Uterus (tissue), 7 donors: Measurements from ENCODE around the gene FGF11.

- PRO-cap, 4 experiments, result no peak in any of the 4 experiments
- RAMPAGE, long total RNA, 2 experiments, result no peak in any of the 2 experiments
- RRBS, result 25% methylated on average over 13 of the region's 55 CpGs
These were observed 1.2 kb downstream of the SLC16A11 start for GRCh38 chr17:7042545-7043268.

- PRO-cap, 4 experiments, result no peak in any of the 4 experiments
- RAMPAGE, long total RNA, 2 experiments, result no peak in any of the 2 experiments
- RRBS, result no CpG with 5 or more reads among the region's 7 CpGs
These were observed 15.0 kb upstream of the SLC16A11 start for GRCh38 chr17:7058783-7059410.

DNA sequence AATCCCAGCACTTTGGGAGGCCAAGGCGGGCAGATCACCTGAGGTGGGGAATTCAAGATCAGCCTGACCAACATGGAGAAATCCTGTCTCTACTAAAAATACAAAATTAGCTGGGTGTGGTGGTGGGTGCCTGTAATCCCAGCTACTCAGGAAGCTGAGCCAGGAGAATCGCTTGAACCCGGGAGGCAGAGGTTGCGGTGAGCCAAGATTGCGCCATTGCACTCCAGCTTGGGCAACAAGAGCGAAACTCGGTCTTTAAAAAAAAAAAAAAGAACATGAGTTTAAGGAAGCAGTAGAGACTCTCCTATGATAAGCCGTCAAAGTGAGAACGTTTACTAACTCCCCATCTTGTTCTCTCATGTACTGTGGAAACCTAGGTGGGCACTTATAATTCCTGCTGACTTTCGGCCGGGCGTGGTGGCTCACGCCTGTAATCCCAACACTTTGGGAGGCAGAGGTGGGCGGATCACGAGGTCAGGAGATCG lies 6.0 kb upstream of the ASGR2 start:
- PRO-cap, 4 experiments, result no peak in any of the 4 experiments
- RAMPAGE, long total RNA, 2 experiments, result no peak in any of the 2 experiments
- RRBS, result no CpG with 5 or more reads among the region's 16 CpGs

DNA sequence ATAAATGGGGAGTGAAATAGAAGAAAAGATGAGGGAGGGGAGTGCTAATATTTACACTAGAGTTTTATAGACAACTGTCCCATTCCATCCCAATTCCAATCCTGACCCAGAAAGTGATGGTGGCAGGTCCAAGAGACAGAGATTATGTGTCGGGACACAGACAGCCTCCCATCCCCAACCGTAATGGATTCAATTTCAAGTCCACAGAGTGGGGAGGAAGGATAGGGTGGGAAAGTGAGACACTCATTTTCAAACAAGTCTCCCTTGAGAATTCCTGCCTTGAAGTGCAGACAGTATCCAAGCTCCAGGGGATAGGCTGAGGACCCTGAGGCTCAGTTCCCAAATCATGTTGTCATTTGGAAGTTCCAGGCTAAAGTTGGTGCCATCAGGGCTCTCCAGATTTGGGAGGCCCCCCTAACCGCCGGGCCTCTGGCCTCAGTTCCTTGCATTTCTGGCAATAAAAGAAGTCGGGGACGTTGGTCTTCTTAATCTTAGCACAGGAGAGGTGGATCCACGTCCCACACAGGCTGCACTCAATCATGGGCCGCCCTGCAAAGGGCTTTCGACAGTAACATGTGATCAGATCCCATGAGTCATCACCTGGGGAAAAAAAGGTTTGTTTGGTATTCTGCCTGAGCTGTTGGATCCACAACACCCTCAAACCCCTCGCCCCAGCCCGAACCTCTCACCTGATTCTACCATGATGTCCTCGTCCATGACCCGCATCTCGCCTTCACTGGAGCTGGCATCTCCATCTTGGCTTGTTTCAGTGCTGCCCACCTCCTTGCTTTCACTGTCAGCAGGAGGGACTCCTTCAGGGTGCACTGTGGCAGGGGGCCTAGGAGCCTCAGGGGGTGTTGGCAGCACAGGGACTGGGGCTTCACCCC lies 1.2 kb upstream of the DVL2 start:
- PRO-cap, 4 experiments, result no peak in any of the 4 experiments
- RAMPAGE, long total RNA, 2 experiments, result no peak in any of the 2 experiments
- RRBS, result no CpG with 5 or more reads among the region's 14 CpGs

- PRO-cap, 4 experiments, result no peak in any of the 4 experiments
- RAMPAGE, long total RNA, 2 experiments, result no peak in any of the 2 experiments
- RRBS, result 93% methylated on average over 5 of the region's 23 CpGs
These were observed 718 bp upstream of the GPS2 start for GRCh38 chr17:7315757-7316399.

DNA sequence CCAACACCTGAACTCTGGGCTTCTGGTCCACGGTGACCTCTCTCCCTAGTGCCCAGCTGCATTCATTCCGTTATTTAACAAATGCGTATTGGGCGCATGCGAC lies 1.1 kb upstream of the KCTD11 start:
- PRO-cap, 4 experiments, result peak in 3 of 4 experiments; most common minus-strand start position 79 of the sequence (in 3)
- RAMPAGE, long total RNA, 2 experiments, result no peak in any of the 2 experiments
- RRBS, result no CpG with 5 or more reads among the region's 5 CpGs

- PRO-cap, 4 experiments, result peak in 3 of 4 experiments; most common plus-strand start chr17:7357023 (in 1); most common minus-strand start chr17:7356839 (in 2)
- RAMPAGE, long total RNA, 2 experiments, result no peak in any of the 2 experiments
- RRBS, result 27% methylated on average over 3 of the region's 11 CpGs
These were observed 2.0 kb downstream of the TMEM95 start for GRCh38 chr17:7356672-7357585.

- PRO-cap, 4 experiments, result no peak in any of the 4 experiments
- RAMPAGE, long total RNA, 2 experiments, result no peak in any of the 2 experiments
- RRBS, result 55% methylated on average over 22 of the region's 39 CpGs
These were observed 1.3 kb downstream of the PLSCR3 start for GRCh38 chr17:7392861-7393569.

GRCh38 chr17:7393781-7394053 lies 608 bp downstream of the PLSCR3 start:
- PRO-cap, 4 experiments, result no peak in any of the 4 experiments
- RAMPAGE, long total RNA, 2 experiments, result no peak in any of the 2 experiments
- RRBS, result 4% methylated on average over 3 of the region's 11 CpGs

GRCh38 chr17:7436868-7437444 lies 1.7 kb downstream of the TMEM102 start:
- PRO-cap, 4 experiments, result peak in 2 of 4 experiments; most common plus-strand start chr17:7437205 (in 1); most common minus-strand start chr17:7437019 (in 1)
- RAMPAGE, long total RNA, 2 experiments, result no peak in any of the 2 experiments
- RRBS, result 8% methylated on average over 12 of the region's 71 CpGs

DNA sequence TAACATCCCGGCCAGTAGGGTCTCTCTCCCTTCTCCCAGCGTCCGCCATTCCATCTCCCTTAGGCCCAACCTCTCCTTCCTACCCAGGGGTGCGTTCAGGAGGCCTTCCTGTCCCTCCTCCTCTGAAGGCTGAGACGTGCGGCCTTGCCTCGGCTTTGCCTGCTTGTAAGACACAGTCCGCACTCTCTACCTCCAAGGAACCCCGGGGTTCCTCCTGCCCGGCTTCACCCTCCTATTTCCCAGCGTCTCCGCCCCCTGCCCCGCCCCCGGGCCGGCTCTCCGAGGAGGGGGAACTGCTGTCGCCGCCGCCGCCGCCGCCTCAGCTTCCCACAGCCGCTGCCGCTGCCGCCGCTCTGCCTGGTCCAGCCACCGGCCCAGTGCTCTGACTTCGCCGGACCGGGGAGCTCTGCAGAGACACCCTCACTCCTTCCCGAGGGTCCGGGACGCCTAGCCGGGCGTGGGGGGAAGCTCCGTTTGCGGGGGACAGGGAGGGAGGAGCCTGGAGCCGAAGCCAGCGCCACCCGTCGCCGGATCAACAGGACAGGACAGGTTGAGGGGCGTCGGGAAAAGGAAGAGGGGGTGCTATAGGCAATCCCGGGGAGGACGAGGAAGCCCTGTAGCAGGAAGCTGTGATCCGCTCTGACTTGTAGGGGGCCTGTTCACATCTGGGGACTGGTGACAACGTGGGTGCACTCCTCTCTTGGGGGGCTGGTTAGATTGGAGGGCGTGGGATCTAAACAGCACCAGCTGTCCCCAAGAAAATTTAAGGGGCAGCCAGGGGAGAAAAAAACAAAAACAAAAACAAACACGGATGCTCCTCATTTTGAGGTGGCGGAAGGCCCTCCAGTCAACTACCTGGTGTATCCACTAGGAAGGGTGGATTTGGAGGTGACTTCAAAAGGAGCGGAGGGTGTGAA lies 1.1 kb upstream of the FGF11 start:
- PRO-cap, 4 experiments, result peak in 4 of 4 experiments; most common plus-strand start position 322 of the sequence (in 3); most common minus-strand start position 204 of the sequence (in 3)
- RAMPAGE, long total RNA, 2 experiments, result no peak in any of the 2 experiments
- RRBS, result 9% methylated on average over 30 of the region's 52 CpGs

- PRO-cap, 4 experiments, result no peak in any of the 4 experiments
- RAMPAGE, long total RNA, 2 experiments, result no peak in any of the 2 experiments
- RRBS, result 2% methylated on average over 22 of the region's 50 CpGs
These were observed at the start of gene FGF11 for GRCh38 chr17:7438899-7439988. TSS of gene FGF11 (plus strand) at chr17:7439512.

DNA sequence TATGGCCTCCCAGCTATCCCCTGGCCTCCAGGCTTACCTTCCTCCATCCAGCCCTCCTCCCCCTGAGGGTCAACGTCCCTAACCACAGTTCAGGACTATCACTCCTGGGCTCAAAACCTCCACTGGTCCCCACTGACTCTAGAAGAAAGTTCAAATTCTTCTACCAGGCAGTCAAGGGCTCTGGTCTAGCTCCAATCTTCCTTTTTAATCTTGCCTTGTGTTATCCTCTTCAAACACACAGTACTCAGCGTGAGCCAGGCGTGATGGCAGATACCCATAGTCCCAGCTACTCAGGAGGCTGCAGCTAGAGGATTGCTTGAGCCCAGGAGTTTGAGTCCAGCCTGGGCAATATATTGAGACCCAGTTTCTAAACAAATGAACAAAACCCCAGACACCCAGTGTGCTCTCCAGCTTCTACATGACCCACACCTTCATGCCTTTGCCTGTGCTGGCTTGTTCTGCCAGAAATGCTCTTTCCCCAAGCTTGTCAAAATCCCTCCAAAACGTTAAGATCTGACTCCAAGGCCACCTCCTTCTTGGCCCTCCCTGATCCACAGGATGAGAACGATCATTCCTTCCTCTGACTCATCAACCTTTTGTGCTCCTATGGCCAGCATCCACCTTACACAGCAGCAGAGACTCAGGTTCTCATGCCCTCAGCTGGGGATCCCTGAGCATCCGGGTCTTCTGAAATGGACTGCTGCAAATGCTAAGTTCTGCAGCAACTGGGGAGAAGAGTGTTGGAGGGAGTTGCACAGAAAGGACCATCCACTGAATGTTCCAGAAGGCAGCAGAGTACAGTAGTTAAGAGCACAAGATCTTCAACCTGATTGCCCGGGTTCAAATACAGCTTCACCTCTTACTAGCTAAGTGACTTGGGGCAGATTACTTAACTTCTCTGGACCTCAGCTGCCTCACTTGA lies 3.1 kb downstream of the ZBTB4 start:
- PRO-cap, 4 experiments, result no peak in any of the 4 experiments
- RAMPAGE, long total RNA, 2 experiments, result no peak in any of the 2 experiments
- RRBS, result no CpG with 5 or more reads among the region's 7 CpGs

DNA sequence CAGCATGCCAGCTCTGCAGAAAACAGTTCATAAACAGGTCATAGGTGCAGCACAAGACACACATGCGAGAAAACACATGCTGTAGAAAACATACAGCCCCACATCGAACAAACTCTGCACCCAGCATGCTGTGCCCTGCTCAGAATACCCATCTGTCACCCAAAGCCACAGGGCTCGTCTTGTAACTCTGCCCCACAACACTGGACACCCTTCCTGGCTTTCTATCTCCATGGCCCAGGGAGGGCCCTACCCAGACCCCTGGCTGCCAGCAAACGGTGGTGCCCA lies 899 bp downstream of the ZBTB4 start:
- PRO-cap, 4 experiments, result peak in 3 of 4 experiments; most common plus-strand start position 30 of the sequence (in 3)
- RAMPAGE, long total RNA, 2 experiments, result no peak in any of the 2 experiments
- RRBS, result no CpG with 5 or more reads among the region's 4 CpGs

GRCh38 chr17:7492475-7492740 lies 11.2 kb downstream of the SLC35G6 start:
- PRO-cap, 4 experiments, result no peak in any of the 4 experiments
- RAMPAGE, long total RNA, 2 experiments, result no peak in any of the 2 experiments
- RRBS, result no CpG with 5 or more reads among the region's 6 CpGs

GRCh38 chr17:7574353-7574960 lies 1.8 kb downstream of the EIF4A1 start:
- PRO-cap, 4 experiments, result peak in 4 of 4 experiments; most common plus-strand start chr17:7574712 (in 4)
- RAMPAGE, long total RNA, 2 experiments, result start-site peak on the plus strand in 1 of 2 experiments, at chr17:7574566-7574720 at its widest, 113 to 158 reads per replicate
- RRBS, result no CpG with 5 or more reads among the region's 8 CpGs

DNA sequence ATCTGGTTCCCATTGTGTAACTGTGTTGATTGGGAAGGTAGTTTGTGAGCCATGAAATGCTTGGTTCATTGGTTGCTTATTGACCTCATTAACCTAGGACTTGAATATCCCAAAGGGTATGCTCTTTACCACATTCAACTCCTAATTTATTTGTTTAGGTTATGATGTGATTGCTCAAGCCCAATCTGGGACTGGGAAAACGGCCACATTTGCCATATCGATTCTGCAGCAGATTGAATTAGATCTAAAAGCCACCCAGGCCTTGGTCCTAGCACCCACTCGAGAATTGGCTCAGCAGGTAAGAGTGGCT lies 2.3 kb downstream of the EIF4A1 start:
- PRO-cap, 4 experiments, result no peak in any of the 4 experiments
- RAMPAGE, long total RNA, 2 experiments, result no peak in any of the 2 experiments
- RRBS, result no CpG with 5 or more reads among the region's 3 CpGs

DNA sequence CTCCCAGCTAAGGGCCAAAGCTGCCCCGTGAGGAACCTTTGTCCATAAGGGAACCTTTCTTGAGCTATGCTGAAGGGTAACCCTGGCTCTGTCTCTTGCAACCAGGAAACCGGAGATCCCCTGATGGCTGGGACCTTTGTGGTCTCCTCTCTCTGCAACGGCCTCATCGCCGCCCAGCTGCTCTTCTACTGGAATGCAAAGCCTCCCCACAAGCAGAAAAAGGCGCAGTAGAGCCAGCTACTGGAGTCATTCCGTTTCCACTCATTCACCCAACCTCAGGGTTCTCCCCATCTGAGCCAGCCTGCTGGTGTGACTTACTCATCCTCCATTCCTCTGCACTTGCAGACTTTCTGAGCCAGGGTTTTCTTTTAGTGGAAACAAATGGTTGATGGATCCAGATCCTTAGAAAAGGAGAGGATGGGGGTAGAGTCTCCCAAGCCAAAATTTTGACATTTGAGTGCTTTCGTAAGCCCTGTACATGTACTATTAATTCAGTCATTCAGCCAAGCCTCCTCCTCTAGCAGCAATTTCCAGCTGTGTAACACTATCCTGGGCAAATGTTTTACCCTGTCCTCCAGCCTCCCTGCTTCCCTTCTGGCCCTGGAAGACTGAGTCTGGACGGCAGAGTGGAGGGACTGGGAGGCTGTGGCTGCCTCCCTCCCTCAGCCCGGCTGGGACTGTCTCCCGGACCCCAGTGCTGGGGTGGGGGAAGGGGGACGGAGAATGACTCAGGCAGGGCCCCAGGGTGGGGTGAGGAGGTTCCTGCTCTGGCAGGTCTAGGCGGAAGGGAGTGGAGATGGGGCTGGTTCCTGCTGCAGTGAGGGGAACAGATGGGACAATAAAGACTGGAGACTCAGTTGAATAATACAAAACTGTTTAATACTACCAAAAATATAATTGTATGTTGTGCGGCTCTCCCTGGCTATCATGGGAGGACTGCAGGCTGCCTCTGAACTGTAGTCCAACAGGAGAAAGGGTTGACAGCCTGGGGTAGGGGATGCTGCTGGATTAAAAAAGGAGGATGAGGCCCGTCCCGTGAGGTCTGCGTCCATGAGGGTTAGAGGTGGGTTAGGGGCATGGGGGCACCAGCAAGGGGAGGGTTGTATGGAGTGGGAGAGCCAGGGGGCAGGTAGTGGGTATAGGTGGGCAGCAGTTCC lies 2.2 kb downstream of the SOX15 start:
- PRO-cap, 4 experiments, result peak in 2 of 4 experiments; most common plus-strand start position 779 of the sequence (in 1); most common minus-strand start position 683 of the sequence (in 1)
- RAMPAGE, long total RNA, 2 experiments, result no peak in any of the 2 experiments
- RRBS, result no CpG with 5 or more reads among the region's 17 CpGs

GRCh38 chr17:7703099-7704072 lies 1.6 kb upstream of the EFNB3 start:
- PRO-cap, 4 experiments, result peak in 2 of 4 experiments; most common plus-strand start chr17:7703767 (in 2); most common minus-strand start chr17:7703596 (in 2)
- RAMPAGE, long total RNA, 2 experiments, result no peak in any of the 2 experiments
- RRBS, result no CpG with 5 or more reads among the region's 23 CpGs

GRCh38 chr17:7834385-7834840 lies 396 bp downstream of the KDM6B start:
- PRO-cap, 4 experiments, result peak in 4 of 4 experiments; most common plus-strand start chr17:7834692 (in 2); most common minus-strand start chr17:7834627 (in 3)
- RAMPAGE, long total RNA, 2 experiments, result start-site peak on the plus strand in 1 of 2 experiments, at chr17:7834192-7834735 at its widest, 37 reads per replicate
- RRBS, result no CpG with 5 or more reads among the region's 17 CpGs